ENCODE results near the genes MACROD1 and MEN1.

GRCh38 chr11:64164558-64165313 lies 1.2 kb downstream of the MACROD1 start:
- RRBS = 12% methylated on average over 5 of the region's 19 CpGs

GRCh38 chr11:64165535-64166283 lies at the start of gene MACROD1:
Gene MACROD1, minus strand, starts transcription at chr11:64166113.
- RRBS = 2% methylated on average over 56 of the region's 84 CpGs

DNA sequence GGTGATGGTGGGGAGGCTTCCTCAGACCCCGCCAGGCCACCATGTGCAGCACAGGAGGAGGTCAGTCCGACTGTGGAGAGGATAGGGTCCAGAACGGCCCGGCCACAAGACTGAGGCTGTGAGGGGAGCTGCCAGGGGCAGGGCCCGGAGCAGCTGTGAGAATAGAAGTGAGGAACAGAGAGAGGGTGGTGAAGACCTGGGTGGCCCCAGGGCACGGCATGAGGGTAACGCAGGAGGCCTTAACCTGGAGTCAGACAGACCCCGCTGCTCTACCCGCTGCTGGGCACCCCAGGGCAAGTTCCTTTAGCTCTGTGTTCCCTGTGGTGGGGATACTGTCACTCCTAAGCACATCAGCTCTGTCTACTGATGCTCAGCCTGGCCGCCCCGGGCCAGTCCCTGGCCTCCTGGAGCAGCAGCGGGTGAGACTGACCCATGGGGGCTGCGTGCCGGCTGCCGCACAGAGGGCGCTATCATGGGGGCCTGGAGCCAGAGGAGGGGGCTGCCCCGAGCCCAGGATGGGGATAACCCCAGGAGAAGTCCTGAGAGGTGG lies 1.7 kb downstream of the FERMT3 start:
- RRBS = 69% methylated on average over 6 of the region's 17 CpGs

DNA sequence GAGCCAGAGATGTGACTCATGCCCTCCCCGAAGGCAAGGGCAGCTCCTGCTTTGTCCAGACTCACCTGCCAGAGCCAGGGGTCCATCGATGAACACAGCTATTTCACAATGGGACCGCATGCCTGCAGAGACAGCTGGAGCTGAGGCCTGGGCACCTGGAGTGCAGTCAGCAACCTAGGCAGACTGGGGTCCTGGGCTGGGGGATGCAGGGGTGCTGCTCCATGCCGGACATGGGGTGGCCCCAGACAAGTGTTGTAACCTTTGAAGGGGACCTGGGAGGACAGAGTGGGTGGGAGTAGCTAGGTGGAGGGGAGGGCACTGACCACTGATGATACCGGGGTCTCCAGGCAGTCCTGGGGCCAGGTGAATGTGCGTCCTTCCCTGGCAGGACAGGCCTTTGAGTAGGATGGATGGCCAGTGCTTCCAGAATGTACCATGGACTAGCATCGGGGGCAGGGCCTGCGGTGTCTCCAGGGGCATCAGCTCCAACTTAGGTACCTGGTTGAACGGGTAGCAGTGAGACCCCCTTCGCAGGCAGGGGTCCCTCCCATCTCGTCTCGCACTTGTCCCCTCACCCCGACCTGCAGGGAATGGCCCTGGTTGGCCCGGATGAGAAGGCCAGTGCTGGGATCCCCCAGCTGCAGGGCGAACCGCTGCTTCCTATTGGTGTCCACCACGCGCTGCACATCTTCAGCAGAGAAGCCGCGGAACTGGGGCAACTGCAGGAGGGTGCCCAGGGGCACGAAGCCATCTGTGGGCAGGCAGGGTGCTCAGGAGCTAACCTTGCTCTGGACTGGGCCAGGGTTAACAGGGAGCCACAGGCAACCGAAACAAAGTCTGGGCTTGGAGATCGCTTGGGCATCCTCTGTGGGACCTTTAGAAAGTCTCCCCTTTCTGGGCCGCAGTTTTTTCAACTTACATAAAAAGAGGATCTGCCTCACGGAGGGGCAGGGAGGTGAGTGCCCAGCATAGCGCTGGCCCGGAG lies 1.5 kb downstream of the TRPT1 start:
- RRBS = 100% methylated on average over 1 of the region's 27 CpGs

- RRBS = 2% methylated on average over 8 of the region's 21 CpGs
These were observed 1.1 kb downstream of the PLCB3 start for GRCh38 chr11:64252122-64253174.

DNA sequence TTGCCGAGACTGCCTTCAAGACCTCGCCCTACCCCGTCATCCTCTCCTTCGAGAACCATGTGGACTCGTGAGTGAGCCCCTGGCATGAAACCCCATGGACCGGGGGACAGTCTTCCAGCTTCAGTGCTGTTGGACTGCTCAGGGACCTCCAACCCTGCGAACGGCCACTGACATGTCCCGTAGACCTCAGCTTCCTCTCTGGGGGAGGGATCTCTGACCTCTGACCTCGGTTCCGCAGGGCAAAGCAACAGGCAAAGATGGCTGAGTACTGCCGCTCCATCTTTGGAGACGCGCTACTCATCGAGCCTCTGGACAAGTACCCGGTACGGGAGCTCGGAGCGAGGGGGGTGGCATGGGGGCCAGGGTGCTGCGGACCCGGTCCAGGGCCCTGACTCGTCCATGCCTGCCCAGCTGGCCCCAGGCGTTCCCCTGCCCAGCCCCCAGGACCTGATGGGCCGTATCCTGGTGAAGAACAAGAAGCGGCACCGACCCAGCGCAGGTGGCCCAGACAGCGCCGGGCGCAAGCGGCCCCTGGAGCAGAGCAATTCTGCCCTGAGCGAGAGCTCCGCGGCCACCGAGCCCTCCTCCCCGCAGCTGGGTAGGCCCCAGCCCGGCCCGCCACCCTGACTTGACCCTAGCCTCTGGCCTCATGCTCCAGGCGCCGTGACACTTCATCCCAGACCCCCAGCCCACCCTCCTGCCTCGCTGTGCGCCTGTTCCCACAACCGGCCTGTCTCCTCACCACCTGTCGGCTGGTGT lies 7.5 kb downstream of the PLCB3 start:
- RRBS = 95% methylated on average over 11 of the region's 44 CpGs

DNA sequence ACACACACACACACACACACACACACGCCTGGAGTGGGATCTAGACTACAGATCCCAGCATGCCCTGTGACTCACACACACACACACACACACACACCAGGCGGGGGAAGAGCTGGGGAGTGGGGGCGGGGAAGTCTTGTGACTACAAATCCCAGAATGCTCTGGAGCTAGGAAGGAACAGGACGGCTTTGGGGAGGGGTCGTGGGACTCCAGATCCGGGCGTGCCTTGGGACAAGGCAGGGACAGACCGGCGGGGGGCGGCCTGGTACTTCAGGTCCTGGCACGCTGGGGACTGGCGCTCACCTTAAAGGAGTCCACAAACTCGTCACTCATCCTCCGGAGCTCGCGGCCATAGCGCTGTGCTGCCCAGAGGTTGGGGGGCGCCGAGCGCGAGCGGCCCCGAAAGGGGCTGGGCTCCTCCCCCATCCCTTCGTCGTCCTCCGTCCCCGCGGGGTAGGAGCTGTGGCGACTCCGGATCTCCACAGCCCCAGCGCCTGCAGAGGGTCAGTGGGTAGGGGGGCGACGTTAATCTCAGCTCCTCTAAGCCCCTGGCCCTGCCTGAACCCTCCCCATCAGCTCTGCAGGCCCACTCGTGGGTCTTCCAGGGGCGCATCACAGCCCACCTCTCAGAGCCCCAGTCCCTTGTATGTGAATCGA lies 13.0 kb downstream of the BAD start:
- RRBS = 7% methylated on average over 5 of the region's 36 CpGs

GRCh38 chr11:64284206-64284487 lies 318 bp downstream of the BAD start:
- RRBS = 0% methylated on average over 2 of the region's 10 CpGs

DNA sequence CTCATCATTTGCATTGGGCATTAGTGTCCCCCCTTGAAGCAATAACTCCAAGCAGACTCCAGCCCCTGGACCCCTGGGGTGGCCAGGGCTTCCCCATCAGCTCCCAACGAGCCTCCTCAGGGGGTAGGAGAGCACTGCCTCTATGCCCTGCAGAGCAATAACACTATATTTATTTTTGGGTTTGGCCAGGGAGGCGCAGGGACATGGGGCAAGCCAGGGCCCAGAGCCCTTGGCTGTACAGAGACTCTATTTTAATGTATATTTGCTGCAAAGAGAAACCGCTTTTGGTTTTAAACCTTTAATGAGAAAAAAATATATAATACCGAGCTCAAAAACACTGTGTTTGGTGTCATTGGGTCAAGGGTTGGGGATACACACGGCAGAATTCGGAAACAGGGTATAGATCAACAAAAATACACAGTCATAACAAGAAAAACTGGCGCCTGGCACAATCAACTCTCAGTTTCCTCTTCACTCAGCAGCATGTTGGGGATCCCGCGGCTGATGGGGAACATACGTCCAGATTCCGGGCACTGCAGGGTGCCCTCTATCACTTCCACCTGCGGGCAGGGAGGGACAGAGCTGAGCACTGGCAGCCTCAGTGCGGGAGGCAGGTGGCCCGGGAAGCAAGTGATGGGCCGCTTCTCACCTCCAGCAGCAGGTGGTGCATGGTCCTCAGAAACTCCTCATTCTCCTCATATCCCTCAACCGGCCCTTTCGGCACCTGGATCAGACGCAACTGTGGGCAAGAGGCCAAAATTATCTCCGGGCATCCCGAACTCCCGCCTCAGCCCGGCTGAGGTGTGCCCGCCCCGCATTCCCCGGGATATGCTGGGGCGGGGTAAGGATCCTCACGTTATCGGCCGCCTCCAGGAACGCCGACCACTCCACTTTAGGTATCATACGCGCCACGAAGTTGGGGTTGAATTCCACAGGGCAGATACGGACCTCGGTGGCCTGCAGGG lies 668 bp downstream of the TRMT112 start:
- RRBS = 4% methylated on average over 7 of the region's 36 CpGs

DNA sequence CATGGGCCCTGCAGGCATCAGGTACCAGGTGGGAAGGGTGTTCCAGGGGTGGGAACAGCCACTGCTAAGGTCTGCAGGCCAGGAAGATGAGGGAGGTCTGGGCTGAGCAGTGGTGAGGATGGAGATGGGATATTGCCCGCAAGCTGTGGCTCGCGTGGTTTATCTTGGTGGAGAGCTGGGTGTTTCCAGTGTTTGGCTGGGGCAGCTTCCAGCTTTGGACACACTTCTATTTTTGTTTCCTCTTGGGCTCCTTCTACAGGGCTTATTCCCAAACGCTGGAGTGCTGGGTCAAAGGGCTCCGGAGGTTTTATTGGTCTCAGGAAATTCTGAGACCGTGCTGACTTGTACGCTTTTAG lies 10.7 kb upstream of the CCDC88B start:
- RRBS = no CpG with 5 or more reads among the region's 7 CpGs

- RRBS = no CpG with 5 or more reads among the region's 16 CpGs
These were observed 26.6 kb downstream of the RPS6KA4 start for GRCh38 chr11:64385213-64386258.

- RRBS = no CpG with 5 or more reads among the region's 14 CpGs
These were observed 1.9 kb upstream of the SLC22A11 start for GRCh38 chr11:64553811-64554359.

DNA sequence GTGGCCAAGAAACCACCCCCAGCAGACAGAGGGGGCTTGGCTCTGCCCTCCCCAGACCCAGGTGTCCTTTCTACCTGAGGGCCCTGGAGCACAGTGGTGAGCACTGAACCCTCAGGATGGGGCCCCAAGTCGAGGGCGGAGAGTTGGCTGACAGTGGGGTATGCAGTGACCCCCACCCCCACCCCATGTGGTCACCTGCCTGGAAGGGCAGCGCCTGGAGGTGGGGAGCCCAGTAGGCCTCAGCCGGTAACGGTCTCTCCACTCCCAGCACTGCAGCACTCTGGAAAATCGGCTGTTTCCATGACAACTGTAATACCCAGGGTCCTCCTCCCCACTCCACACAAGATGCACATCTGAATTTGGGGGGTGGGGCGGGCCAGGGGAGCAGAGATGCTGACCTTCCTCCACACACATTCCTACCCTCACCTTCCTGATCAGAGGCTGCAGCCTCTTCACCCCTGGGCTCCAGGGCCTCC lies 46.2 kb downstream of the SLC22A12 start:
- RRBS = no CpG with 5 or more reads among the region's 7 CpGs

DNA sequence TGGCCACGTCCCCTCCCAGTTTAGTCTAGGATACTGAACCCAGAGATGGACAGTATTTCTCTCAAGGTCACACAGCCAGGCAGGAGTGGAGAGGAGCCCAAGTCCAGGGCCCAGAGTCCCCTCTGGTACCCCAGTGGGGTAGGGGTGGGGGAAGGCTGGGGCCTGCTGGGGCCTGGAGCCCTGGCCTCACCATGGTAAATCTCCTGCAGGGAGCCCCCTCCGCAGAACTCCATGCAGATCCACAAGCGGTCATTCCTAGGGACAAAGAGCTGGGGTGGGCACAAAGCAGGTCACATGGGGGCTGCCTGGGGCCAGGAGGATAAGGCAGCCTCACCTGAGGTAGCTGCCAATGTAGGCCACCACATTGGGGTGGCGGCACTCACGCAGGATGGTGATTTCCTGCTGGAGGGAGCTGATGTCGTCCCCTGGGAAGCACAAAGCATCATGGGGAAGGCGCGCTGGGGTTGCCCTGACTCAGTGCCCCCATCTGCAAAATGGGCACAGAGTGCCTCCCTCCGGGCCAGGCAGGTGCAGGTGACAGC lies 714 bp downstream of the MAP4K2 start:
- RRBS = no CpG with 5 or more reads among the region's 9 CpGs

DNA sequence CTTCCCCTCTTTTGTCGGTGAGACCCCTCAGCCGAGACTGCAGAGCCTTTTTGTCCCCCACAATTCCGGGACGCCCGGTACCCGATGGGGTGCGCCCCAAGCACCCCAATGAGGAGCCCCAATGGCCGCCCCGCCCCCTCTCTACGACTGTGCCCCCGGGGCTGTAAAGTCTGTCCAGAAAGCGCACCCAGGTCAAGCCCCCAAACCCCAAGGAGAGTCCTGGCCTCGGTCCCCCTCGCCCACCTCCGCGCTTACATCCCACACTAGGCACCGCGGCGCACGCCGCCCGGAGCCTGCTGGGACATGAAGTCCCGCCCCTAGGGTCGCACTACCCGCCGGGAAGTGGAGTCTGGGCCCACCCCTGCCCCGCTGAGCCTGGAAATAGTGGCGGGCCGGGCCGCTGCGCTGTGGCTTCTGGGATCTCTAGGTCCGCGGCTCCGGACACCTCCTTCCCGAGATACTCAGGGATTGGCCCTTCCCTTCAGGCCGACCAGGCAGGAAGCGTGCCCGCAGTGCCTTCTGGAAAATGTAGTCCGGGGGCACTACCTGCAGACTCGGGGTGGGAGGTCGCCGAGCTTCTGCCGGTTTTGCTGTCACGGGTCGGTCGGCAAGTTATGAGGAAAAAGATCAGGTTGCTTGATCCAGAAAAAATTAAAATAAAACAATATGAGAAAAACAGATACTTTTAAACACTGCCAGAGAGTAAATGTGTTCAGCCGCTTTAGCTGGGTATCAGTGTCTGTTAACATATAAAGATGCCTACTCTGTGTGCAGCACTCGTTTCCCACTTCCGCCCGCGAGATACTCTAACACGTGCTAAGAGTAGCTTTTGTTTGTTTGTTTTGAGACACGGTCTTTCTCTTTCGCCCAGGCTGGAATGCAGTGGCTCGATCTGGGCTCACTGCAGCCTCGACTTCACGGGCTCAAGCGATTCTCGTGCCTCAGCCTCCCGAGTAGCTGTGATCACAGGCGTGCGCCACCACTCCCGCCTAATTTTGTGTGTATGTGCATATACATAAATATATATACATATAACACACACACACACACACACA lies at the start of gene MEN1:
MEN1 (minus strand) TSS at position 281 of the 1,055 bp plus-strand sequence.
- RRBS = 3% methylated on average over 31 of the region's 63 CpGs

GRCh38 chr11:64846843-64847800 lies 2.7 kb upstream of the CDC42BPG start:
- RRBS = no CpG with 5 or more reads among the region's 19 CpGs

DNA sequence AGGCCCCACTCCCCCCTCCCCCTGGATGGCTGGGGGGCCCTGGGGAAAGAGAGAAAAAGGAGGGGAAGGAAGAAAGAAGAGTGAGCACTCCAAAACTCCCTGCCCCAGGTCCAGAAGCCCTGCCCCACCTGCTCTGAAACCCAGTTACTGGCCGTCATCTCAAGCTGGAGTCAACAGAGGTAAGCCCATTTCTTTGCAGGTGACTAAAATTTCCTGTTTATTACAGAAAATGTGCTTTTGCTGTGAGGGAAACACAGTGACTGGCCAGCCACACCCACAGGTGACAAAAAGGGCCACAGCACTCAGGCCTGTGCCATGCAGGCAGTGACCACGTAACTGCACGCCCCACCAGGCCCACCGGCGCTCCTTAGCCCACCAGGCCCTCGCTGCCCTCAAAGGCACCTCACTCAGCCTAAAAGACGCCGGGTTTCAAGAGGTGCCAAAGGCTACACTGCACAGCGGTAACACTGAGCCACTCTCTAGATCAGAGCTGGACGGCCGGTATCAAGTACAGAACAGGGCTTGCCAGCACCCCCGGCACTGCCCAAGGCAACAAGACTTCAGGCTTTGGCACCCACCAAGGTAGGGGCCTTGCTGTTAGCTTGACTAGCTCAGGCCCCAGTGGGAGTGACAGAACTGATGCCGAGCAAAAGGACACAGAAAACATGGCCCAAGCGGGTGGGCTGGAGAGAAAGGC lies 13.4 kb downstream of the EHD1 start:
- RRBS = 88% methylated on average over 7 of the region's 14 CpGs

- RRBS = no CpG with 5 or more reads among the region's 7 CpGs
These were observed 13.7 kb upstream of the EHD1 start for GRCh38 chr11:64892107-64892525.

GRCh38 chr11:64901722-64902452 lies 15.1 kb downstream of the ATG2A start:
- RRBS = no CpG with 5 or more reads among the region's 25 CpGs

GRCh38 chr11:64930183-64930646 lies 5.5 kb downstream of the GPHA2 start:
- RRBS = no CpG with 5 or more reads among the region's 10 CpGs